B cell (primary cell): Measurements from ENCODE around the gene FAM110C.

GRCh38 chr2:46391-47420 lies at the start of gene FAM110C:
TSS of gene FAM110C (minus strand) at chr2:46505.
- PRO-cap = no peak
- CAGE, long polyA plus RNA = no peak

- PRO-cap = no peak
- CAGE, long polyA plus RNA = no peak
Measured at GRCh38 chr2:47421-47748, 1.1 kb upstream of the FAM110C start.

GRCh38 chr2:285558-286344 lies 2.1 kb downstream of the ALKAL2 start:
- PRO-cap = no peak
- CAGE, long polyA plus RNA = no peak

GRCh38 chr2:286693-287499 lies 995 bp downstream of the ALKAL2 start:
- PRO-cap = no peak
- CAGE, long polyA plus RNA = no peak

DNA sequence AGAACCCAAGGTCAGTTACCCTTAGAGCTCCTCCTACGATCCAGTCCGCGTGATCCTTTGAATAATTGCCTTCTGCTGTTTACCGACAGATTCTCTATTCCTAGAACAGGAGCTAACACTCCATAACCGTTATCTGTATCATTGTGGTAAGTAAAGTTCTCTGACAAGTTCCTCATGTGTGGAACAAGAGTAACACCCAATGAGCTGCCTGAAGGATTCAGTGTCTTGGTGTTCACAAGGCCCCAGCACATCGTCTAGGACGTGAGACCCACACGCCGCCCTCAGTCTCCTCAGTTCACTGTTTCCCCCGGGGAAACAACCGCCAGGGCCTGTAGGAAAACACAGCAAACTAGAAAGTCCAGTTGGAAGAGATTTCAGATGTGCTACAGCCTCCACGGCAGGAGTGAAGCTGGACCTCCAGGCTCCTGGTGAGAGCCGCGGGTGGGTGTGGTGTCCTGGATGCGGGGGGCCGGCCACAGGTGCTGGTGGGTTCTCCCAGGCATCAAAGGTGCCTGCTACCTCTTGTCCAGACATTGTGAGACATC lies 131.5 kb downstream of the TMEM18 start:
- PRO-cap = no peak
- CAGE, long polyA plus RNA = no peak

- PRO-cap = no peak
- CAGE, long polyA plus RNA = no peak
Measured at GRCh38 chr2:567952-568882, 109.0 kb downstream of the TMEM18 start.

DNA sequence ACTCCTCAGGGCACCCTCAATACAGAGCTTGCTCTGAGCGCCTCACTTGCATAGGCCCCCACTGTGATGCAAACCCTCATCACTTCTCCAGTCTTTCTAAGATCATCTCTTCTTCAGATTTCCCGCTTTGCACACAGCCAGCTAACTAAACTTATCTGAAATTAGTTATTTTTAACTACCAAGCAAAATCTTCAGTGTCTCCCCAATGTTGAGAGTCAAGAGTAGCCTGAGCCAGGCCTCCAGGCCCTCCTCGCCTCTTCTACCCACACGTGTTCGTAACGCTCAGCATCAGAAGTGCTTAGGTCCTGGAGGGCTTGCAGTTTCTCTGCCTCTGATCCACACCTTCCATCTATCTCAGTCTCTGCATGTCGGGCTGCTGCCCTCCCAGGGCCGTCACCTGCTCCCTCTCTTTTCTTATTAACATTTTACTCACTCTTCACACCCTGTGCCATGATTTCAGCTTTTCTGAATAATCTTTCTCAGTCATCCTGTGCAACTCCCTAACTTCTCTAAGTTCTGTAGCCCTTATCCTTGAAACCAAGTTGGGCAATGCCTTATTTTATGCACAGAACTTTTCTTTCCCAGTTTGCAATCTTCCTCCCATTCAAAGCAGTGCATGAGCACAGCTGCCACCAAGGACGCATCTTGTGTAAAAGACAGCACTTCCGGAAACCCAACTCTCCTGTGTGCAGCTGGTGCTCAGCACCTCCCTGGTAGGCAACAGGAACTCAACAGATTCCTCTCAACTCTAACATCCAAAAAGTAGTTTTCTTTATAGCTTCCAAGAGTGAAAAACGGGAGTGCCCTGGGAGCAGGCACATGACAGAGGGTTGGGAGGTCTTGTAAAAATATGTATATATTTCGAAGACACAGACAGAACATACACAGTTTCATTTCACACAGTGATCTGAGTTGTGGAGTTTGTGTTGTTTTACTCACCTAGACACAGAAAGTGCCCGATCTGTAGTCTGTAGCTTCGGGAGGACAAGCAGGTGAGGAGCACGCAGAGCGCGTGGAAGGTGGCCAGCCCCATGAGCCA lies 2.3 kb downstream of the TMEM18 start:
- PRO-cap = no peak
- CAGE, long polyA plus RNA = no peak

DNA sequence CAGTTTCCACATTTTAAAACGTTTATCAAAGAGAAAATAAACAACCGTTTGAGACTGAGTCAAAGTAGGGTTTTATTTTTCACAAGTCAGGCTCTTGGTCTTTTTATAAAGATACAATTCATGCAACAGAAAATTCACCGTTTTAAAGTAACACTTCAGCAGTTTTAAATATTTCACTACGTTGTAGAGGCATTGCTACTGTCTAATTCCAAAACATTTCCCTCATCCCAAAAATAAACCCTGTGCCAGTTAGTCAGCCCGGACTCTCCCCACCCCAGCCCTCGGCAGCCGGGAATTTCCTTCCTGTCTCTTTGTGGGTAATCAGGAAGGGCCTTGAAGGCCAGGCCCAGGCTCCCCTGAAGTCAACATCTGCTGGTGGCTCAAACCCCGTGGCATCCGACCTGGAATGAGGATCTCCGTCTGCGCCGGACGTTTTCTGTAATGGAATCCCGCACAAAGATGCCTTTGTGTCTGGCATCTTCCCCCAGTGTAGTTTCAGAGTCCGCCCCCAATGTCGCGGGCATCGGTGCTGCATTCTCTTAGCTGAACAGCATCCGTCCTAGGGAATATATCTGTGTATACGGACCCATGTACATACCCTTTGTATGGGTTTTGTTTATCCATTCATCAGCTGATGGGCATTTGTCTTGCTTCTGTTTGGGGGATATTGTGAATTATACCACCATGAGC lies 219.6 kb downstream of the SNTG2 start:
- PRO-cap = no peak
- CAGE, long polyA plus RNA = no peak

- PRO-cap = no peak
- CAGE, long polyA plus RNA = no peak
Measured at GRCh38 chr2:1366792-1367014, 46.6 kb upstream of the TPO start.

DNA sequence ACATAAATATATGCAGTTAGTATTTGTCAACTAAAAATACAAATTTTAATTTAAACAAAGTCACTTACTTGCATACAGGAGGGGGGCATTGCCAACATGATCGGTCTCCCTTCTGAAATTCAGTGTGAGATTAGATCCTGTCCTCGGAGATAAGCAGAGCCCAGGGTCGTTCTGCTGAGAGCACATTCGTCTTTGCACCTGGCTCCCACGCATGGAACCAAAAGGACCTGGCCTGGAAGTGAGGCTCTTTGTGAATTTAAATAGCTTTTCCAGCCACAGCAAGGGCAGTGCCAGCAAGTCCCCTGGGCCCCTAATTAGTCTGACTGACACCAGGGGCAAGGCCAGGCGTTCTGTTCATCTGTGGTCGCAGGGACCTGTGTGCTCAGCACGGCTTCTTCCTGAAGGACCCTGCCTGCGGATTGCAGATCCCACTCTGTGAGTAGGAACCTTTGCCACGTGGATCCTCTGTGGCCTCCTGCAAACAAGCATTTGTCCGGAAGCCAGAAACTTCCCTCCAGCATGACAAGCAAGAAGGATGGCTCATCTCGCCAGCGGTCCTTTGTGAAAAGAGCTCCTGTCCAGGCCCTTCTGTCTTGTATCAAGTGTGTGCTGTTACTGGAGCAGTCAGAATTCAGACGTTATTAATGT lies 128.6 kb downstream of the TPO start:
- PRO-cap = no peak
- CAGE, long polyA plus RNA = no peak

DNA sequence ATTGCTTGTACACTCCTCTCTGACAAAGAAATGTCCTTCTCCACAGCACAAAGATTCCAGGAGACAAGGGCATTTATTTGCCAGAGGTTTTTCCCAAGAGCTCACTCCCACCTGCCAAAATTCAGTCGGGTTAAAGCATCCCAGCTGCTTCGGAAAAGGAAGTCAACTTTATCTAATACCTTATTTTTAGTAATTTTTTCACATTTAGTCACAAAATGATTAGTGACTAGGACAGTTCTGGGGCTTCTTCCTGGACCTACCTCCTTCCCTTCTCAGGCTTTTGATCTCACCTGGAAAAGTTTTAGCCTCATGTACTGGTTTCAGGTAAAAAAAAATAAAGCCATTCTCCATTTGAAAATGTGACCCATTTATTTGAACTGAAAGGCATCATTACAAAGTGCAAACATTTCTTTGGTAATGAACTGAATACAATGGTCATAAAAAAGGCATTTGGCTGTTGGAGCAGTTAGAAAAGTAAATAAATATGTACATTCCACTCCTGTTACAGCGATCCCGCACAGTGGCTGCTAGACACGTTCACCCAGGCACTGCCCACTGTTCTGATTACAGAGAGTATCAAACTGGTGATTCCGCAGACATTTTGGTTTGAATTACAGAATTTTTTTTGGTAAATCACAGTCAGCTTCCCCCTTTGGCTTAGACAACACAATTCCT lies 112.6 kb downstream of the PXDN start:
- PRO-cap = no peak
- CAGE, long polyA plus RNA = no peak

DNA sequence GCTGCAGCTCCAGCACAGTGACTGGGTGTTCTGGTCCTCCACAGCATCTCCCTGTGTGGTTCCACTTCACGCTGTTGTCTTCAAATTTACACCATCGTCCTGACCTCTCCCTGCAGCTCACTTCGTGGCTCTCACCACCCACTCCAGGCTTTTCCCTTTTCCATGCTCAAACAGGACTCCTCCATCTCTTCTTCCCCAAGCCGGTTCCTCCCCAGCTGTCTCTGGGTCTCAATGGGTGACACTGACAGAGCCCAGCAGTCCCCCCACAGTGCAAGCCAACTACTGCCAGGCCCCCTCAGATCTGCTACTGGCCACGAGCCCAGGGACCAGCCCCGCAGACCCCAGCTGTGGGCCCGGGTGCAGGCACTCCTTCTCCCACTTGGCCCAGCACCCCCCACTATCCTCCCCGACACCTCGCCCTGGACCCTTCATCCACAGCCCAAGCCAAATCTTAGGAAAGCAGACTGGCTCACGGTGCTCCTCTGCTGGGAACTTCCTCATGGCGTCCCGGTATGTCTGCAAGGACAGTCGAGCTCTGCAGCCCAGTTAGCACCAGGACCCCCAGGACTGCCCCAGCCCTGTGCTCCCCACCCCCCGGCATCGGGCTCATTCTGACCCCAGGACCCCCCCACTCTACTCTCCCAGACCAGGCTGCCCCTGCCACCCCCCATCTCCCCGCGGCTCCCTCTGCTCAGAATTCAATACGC lies 86.0 kb downstream of the PXDN start:
- PRO-cap = no peak
- CAGE, long polyA plus RNA = no peak

DNA sequence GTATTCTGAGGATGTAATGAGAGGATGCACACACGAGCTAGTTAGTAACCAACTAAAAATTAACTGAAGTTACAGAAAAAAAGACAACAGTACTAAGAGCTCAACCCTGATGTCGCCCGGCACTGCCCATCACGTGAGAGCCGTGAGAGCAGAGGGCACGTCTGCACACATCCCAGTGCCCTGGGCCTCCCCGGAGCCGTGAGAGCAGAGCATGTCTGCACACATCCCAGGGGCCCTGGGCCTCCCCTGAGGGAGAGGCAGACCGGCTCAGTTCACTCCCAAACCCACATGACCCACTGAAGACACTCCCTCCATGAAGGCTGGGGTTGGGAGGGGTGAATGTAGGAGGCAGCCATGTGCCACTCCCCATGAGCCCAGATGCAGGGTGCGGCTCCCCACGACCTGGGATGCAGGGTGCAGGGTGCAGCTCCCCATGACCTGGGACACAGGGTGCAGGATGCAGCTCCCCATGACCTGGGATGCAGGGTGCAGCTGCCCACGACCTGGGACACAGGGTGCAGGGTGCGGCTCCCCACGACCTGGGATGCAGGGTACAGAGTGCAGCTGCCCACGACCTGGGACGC lies 39.3 kb downstream of the PXDN start:
- PRO-cap = no peak
- CAGE, long polyA plus RNA = no peak

- PRO-cap = no peak
- CAGE, long polyA plus RNA = no peak
Measured at GRCh38 chr2:1708583-1709202, 35.6 kb downstream of the PXDN start.

- PRO-cap = no peak
- CAGE, long polyA plus RNA = no peak
Measured at GRCh38 chr2:1742247-1742567, 2.1 kb downstream of the PXDN start.

DNA sequence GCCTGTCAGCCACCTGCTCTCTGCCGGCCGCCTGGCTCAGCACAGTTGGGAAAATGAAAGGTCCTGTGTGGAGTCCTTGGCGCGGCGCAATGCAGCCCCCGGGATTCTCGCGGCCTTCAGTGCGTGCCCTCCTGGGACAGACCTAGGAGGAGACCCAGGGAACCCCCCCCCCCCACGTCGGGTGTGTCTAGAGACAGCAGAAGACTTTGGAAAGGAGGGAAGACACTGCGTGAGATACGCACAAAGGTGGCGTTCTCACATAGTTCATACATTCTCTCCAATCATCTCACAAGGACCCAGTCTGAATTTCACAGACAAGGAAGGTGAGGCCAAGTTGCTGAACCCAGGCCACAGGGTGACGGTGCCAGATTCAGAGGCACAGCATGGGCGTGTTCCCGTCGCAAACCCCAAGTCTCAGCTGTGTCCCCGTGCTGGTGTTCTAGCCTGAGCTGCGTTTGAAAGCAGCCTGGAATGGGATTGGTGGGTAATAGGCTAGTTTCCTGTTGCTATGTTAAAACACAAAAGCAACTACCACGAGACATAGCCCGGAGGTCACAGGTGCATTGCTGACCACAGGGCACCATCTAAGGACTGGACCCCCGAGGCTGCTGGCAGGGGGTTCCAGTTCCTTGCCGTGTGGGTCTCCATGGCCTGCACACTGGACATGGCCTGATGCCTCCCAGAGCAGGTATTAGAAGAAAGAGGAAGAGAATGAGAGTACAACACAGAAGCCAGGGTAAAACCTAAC lies 935 bp upstream of the PXDN start:
- PRO-cap = no peak
- CAGE, long polyA plus RNA = no peak

- PRO-cap = no peak
- CAGE, long polyA plus RNA = no peak
Measured at GRCh38 chr2:1816052-1816786, 71.9 kb upstream of the PXDN start.

DNA sequence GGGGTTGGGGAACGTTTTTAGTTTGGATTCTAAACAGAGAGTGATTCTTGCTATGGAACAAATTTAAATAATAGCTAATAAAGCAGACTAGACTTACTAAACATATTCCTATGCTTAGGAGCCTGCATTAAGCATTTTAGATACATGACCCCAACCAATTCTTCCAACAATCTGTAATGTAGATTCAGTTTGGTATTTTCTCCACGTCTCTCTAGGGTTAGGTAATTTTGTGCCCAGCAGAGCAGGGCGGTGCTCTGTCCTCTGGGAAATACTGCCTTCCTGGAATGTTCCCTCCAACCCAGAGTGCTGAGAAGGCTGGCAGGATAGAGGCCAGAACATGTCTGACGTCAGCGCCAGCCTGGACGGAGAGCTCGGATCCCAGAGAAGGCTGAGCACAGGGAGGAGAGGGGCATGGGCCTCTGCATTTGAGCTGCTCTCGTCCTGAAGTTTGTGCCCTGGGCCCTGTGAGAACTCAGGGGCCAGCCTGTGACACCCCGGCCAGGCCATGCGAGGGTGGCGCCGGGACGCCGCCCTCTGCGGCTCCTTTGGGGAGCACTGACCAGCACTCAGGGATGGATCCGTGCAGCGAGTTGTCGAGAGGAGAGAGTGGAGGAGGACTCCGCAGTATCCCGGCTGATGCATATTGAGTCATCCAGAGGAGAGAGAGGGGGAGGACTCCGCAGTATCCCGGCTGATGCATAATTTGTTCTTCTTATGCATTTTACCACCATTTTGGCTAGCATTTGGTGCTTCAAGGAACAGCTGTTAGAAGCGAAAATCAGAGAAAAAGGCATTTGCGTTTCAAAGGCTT lies 80.0 kb upstream of the PXDN start:
- PRO-cap = no peak
- CAGE, long polyA plus RNA = no peak

DNA sequence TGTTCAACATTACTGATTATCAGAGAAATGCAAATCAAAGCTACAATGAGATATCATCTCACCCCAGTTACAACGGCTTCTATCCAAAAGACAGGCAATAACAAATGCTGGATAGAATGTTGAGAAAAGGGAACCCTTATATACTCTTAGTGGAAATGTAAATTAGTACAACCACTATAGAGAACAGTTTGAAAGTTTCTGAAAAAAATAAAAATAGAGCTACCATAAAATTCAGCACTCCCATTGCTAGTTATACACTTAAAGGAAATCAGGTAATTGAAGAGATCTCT lies 81.2 kb downstream of the MYT1L start:
- PRO-cap = no peak
- CAGE, long polyA plus RNA = no peak

DNA sequence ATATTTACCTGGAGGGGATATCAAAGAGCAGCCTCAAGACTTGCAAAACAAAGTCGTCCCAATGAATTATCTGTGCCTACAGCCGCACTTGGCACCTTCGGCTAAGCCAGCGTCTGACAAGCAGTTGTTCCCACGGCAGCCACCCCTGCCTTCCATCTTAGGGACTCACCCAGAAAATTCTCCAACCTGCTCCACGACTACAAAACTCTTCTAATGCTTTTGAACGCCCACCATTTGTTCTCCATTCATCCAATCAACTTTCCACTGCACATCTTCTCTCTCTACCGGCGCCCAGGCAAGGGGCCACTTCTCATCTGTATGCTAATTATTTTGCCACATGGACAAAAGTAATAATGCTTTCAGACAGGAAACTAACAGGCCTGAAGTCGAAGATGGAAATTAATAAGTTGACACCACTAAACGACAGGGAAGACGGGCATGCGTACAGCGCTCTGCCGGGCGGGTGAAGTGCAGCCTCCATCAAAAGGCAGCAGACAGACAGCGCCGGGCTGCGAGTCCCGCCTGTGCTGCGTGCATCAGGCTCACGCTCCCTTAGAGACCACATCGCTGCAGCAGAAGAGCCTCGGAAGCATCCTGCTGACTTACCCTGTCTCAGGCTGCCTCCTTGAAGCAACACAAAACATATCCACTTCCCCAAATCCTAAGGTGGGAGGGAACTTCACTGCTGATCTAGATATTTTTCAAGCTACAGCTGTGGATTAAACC lies 6.7 kb downstream of the MYT1L start:
- PRO-cap = no peak
- CAGE, long polyA plus RNA = no peak